Vagina (tissue), 1 donor: ENCODE data around the genes HOXC6 and ITGA5.

- PRO-cap: no peak
- RAMPAGE, long total RNA: no peak
Observed at GRCh38 chr12:53997711-53998330, 2.1 kb upstream of the HOXC9 start.

DNA sequence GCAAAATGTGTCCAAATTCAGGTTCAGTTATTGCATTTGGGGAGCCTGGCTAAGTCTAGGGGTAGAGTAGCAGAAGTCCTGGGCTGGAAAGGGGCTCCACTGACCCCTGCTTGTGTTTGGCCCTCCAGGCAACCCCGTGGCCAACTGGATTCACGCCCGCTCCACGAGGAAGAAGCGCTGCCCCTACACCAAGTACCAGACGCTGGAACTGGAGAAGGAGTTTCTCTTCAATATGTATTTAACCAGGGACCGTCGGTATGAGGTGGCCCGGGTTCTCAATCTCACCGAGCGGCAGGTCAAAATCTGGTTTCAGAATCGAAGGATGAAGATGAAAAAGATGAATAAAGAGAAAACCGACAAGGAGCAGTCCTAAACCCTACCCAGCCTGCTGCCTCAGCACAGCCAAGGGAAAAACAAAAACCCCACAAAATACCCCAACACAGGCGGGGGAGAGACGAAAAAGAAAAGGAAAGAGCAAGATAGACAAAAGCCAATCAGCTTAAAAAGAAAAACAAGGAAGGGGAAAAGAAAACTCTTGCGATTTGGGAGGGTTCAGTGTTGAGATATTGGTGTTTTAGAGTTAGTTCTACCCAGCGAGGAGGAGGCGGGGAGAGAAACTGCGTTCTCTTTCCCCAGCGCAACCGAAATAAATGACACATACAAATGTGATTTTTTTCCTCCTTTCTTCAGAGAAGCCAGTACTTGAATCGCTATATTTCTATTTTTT is 2.5 kb downstream of the HOXC9 start:
- PRO-cap: no peak
- RAMPAGE, long total RNA: no peak

GRCh38 chr12:54018575-54019516 is 9.4 kb upstream of the HOXC6 start:
- PRO-cap: no peak
- RAMPAGE, long total RNA: no peak

- PRO-cap: no peak
- RAMPAGE, long total RNA: no peak
Observed at GRCh38 chr12:54028082-54028927, at the start of gene HOXC6. TSS of gene HOXC6 (plus strand) at chr12:54028440.

DNA sequence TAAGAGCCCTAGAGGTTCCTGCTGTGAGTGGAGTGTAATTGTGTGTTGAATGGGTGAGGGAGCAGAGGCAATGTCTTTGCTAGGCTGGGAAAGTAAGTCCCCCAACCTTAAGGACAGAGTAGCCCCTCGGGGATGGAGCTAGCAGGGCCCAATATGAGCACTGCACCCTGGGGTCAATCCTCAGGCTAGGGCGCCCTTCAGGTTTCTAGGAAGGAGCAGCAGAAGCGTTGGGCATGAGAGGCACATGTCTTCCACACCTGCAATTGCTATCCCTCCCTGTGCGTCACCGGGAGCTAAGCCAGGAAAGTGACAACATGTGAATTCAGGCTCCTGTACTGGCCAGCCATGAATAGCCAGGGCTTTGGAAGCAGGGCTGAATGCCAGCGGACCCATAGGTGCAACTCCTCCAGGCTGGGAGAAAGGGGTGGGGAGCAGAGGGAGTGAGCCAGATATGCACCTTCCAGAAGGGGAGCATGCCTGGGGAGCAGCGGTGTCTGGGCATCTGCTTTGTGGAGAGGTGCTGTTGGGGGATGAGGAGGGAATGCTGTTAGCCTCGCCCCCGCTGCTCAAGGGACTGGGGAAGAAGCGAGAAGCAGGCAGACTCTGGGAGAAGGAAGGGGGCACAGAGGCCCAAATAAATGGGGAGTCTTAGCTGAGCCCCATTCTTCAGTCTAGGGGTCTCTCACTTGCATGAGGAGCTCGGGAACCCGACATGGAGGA is 6.1 kb downstream of the HOXC5 start:
- PRO-cap: no peak
- RAMPAGE, long total RNA: no peak

DNA sequence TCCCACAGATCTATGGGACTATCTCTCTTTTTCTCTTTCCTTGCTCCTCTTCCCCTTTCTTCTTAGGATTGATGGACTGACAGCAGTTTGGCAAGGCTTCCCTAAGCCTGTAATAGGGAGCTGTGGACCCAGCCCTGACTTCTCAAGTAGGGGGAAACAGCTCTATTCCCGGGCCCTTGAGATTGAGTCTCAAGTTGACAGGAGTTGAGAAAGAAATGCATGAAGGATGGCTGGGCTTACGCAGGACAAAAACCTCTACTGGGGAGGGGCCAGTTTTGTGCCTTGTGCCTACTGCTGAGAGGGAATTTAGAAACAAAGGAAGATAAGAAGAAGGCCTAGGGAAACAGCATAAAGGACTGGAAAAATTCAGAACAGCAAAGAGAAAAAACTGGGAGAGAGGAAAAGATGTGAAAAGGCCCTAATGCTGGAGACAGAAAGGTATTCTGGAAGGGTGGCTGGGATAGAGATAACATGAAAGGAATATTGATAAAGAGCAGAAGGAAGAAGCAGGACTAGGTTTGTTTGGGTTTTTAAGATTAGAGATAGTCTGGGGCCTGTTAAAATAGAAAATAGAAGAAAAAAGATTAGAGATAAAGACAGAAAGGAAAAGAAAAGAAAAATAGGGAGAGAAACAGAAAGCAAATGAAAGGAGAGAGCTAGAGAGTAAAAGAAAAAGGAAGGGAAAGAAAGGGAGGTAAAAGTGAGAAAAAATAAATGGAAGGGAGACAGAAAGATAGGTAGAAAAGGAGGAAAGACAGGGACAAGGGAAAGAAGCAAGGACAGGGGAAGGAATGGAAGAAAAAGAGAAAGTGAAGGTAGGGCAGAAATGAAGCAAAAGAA is 60.1 kb downstream of the SMUG1 start:
- PRO-cap: no peak
- RAMPAGE, long total RNA: no peak

- PRO-cap: no peak
- RAMPAGE, long total RNA: no peak
Observed at GRCh38 chr12:54187026-54187856, 1.5 kb downstream of the SMUG1 start.

- PRO-cap: no peak
- RAMPAGE, long total RNA: no peak
Observed at GRCh38 chr12:54196305-54196799, 7.6 kb upstream of the SMUG1 start.

DNA sequence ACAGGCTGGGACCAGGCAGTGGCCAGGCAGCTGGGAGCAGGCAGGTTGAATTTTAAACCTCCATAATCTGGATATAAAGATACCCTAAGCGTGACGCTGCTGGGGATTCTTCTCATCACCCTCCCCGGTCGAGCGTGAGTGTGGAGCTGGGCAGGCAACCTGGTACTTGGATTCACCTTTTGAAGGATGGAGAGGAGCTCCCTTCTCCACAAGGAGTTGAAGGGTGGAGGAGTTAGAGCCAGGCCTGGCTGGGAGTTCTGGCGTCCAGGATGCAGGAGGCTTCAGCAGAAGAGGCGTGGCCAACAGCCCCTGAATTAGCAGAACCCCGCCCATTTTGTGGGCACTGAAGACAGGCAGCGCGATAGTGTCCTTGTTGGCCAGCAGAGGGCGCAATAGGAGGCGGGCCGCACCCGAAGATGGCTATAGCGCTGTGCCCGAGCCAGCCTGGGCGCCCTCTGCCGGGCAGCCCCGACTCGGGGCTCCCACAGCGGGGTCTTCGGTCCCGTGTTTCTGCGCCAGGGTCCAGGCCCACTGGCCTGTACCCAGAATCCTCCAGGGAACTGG is 25.8 kb upstream of the SMUG1 start:
- PRO-cap: no peak
- RAMPAGE, long total RNA: no peak

DNA sequence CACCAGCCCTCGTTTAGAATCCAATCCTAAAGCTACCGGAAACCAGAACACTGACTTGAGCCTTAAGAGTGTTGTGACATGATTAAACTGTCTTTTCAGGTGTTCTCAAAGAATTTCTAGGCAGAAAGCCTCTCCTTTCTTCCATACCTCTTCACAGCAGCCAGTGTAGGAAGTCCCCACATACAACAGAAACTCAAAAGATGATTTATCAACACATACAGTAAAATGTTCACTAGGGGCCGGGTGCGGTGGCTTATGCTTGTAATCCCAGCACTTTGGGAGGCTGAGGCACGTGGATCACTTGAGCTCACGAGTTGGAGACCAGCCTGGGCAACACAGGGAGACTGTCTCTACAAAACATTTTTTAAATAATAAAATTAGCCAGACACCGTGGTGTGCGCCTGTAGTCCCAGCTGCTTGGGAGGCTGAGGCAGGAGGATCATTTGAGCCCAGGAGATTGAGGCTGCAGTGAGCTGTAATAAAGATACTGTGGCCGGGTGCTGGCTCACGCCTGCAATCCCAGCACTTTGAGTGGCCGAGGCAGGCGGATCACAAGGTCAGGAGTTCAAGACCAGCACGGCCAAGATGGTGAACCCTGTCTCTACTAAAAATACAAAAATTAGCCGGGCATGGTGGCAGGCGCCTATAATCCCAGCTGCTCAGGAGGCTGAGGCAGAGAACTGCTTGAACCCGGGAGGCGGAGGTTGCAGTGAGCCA is 44.8 kb upstream of the SMUG1 start:
- PRO-cap: no peak
- RAMPAGE, long total RNA: no peak

DNA sequence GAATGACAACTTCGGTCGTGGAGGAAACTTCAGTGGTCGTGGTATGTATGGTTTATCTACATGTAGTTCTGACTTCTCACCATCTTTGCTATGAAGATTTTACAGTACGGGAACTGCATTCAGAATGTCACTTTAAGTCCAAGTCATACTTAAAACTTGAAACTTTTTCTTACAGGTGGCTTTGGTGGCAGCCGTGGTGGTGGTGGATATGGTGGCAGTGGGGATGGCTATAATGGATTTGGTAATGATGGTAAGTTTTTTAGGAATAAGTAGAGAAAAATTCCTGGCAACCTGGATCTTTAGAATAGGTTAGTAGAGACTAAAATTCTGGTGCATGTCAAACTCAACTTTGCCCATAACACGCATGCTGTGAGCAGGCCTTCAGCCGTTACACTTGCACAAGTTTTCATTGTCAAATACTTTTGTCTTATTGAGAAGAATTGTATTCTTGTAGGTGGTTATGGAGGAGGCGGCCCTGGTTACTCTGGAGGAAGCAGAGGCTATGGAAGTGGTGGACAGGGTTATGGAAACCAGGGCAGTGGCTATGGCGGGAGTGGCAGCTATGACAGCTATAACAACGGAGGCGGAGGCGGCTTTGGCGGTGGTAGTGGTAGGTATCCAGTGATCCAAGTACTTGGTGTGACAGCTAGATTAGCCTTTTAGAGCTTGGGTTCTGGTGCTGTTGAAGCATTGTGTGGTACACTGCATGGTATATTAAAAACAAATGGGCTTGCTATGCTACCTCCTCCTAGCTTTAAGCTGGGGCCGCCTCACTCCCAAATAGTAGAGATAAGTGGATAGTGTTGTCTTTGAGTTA is 2.3 kb downstream of the HNRNPA1 start:
- PRO-cap: no peak
- RAMPAGE, long total RNA: start-site peak on the plus strand centred at position 217 of the sequence, 61 bp wide, 305 reads

DNA sequence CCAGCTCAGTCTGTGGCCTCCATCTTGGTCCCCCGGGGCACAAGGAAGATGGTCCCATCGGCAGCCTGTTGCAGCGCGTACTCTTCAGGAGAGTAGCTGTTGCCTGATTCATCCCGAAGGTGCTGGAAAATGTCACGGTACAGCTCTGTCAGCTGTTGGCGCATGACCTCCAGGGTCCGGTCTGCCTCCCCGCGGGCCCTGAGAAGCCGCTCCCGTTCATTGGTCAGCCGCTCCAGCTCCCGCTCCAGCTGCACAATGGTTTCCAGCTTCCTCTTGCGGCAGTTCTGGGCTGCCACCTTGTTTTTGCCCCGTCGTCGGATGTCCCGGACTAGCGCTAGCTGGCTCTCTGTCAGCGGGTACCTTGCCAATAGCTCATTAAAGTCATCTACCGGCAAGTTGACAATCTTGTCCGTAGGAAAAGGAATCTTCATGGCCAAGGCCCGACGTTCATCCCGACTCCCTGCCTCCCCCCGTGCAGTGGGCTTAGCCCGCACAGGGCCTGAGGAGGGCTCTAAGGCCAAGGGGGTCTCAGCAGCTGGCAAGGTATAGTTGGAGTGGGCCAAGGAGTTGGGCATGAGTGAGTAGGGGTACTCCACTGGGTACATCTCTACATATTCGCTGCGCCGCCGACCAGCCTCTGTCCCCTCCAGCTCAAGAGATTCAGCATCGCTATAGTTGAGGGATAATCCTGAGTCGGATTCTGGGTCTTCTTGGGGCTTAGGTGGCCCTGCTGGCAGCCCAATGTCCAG is 8.3 kb downstream of the NFE2 start:
- PRO-cap: no peak
- RAMPAGE, long total RNA: no peak

DNA sequence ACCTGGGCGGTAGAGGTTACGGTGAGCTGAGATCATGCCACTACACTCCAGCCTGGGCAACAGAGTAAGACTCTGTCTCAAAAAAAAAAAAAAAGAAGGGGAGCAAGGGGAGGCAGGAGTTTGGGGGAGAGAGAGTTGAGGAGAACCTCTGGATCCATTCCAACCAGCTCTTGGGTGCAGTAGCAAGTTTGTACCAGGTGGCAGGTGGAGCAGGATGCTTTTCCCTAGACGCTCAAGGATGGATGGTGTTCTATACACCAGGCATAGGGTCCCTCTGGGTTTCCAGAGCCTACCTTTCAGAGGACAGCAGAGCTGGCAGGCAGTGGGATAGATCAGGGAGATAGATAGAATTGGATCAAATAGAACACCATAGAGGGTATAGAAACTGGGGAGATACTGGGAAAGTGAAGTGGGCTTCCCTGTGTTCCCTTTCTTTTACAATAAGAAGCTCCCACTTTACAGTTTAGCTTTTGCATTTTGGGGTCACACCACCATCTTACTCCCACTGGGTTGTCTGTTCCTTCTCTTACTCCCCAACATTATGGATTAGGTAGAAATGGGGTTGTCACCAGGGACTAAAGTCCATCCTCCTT is 1.7 kb downstream of the NFE2 start:
- PRO-cap: no peak
- RAMPAGE, long total RNA: no peak

- PRO-cap: no peak
- RAMPAGE, long total RNA: no peak
Observed at GRCh38 chr12:54303755-54304938, 3.3 kb upstream of the NFE2 start.

DNA sequence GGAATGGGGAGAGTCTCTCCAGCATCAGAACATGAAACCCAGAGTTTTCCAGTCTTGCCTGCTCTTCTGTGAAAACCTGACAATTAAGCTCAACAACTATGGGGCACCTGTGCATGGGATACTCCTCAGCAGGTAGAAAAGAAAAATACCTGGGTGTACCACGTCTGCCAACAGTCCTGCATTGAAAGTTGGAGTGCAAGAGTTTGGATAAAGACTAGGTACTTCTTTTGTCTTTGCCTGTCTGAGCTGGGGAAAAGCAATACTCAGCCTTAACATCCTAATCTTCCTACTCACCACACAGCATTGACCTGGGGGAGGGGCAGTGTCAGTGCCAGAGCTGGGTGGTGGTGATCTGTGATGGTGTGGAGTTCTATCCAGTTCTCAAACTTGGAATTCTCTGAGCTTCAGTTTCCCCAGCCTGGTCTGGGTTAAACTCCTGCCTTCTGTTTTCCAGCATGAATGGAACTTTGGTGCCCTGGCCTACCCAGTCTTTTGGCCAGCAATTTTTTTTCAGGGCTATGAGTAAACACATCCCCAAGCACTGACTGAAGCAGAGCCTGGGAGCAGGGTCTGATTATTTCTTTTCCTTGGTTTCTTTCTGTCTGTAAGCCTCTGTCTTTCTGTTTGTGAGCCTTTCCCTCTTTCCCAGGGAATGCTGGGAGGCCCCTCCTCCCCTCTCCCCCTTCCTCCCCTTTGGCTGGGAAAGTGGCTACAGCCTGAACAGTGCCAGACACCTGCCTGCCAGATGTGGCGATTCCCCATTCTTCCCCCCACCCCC is 11.4 kb downstream of the GPR84 start:
- PRO-cap: no peak
- RAMPAGE, long total RNA: no peak

GRCh38 chr12:54370011-54370966 is 6.0 kb upstream of the GPR84 start:
- PRO-cap: bidirectional peak, plus-strand start at chr12:54370482, minus-strand start at chr12:54370353; bidirectional peak, plus-strand start at chr12:54370669, minus-strand start at chr12:54370718
- RAMPAGE, long total RNA: no peak

DNA sequence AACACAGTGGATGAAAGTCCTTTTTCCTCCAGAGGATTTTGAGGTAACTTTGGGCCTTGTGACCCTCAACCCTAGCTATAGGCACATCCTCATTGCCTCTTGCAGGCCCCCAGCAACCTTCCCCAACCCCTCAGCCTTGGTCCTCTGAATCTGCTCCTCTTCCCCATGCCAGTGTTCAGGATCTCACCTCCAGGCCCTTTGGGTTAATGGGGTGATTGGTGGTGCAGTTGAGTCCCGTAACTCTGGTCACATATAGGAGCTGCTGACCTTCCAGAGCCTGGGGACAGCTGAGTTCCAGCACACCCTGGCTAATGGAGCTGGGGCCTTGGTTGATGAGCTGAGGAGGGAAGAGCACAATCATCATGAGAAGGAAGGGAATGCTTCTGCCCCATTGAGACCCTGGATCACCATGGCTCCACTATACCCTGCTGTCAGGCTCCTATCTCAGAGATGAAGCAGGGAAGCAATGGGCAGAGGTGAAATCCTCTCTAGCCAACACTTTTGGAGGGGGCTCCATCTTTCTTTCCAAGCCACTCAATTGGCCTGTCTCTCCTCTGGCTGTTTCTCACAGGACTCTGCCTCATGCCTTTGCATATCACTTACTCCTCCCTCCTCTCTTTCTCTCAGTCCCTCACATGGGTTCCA is 16.2 kb upstream of the ZNF385A start:
- PRO-cap: no peak
- RAMPAGE, long total RNA: no peak

DNA sequence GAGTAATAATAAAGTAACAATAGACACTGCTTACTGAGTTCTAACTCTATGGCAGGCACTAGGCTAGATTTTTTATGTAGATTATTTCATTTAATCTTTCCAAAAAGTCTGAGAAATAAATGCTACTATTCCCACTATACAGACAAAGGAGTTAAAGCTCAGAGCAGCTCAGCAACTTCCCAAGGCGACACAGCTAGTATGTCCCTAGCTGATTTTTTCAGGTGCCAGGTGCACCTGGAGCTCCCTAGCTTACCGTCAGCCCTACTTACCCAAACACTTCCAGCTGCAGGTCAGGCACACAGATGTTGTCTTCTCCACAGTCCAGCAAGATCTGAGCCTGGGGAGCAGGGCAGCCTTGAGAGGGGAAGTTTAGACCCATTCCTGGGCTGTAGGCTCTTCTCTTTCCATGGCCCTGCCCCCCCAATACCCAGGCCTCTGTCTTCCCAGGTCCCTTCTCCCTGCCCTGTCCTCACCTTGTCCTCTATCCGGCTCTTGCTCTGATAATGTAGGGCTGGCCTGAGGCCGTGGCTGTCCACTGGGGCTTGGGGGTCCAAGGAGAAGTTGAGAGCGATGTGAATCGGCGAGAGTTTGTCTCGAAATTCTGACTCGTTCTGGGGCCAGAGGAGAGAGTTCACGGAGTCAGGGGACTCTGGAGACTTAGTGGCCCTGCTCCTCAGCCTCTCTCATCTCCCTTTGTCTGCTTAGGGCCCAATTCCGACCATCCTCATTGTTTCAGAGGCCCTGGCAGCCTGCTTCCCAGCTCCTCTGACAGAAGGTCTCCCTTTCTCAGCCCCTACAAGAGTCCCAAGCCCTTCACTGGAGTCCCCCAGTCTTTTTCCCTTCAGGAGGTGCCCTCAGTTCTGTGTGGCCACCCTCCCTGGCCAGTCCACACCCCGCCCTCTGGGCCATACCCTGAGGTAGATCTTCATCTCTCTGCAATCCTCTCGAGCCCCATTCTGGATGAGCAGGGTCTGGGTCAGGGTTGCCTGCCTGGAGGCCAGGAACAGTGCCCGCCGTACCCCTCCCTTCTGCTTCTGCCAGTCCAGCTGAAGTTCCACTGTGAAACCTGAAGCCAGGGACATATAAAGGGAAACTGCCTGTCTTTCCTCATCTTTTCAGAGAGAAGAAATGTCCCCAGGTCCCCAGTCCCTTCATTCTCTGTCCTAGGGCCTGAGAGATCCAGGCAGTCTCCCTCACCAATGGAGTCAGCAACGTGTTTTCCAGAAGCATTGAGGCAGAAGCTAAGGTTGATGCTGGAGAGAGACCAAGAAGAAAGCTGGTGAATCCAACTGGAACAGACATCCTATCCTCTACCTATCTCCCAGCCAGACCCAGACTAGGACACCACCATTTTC is 15.9 kb downstream of the ITGA5 start:
- PRO-cap: no peak
- RAMPAGE, long total RNA: no peak

DNA sequence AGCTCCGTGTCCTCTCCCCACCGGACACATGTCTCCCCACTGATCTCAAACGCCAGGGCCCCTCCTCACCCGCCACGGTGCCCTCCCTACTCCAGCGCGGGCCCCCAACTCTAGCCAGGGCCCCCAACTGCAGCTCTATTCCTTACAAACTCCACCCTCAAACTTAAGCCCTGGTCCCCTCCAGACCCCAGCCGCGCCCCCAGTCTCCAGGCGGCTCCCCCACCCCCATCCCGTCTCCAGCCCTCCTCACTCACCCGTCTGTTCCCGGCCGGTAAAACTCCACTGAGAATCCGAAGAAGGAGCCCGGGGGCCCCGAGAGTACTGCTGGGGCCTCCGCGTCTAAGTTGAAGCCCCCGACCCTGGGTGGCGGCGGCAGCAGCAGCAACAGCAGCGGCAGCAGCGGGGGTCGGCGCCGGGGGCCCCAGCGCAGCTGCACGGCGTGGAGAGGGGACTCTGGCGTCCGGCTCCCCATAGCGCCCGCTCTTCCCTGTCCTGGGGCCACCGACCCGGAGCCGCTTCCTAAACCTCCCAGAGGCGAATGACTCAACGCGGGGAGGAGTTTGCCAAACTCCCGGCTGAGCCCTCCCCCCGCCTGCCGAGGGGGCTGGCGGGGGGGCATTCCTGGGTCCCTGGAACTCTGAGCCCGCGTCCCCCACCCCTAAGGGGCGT is at the start of gene ITGA5:
Gene ITGA5 (minus strand): TSS at position 540 of the 669 bp plus-strand sequence.
- PRO-cap: bidirectional peak, plus-strand start outside the sequence, minus-strand start at position 540 of the sequence
- RAMPAGE, long total RNA: start-site peak on the minus strand centred at position 501 of the sequence, 27 bp wide, 413 reads

GRCh38 chr12:54423217-54423683 is 4.2 kb upstream of the ITGA5 start:
- PRO-cap: unidirectional peak, minus-strand start at chr12:54423346
- RAMPAGE, long total RNA: no peak